Metastatic Lung Carcinoma in the Adrenal Gland (tissue), 1 donor: ENCODE measurements around a stretch of chr13.

GRCh38 chr13:39047950-39048766, 9.9 kb downstream of the NHLRC3 start:
- PRO-cap, result no peak

DNA sequence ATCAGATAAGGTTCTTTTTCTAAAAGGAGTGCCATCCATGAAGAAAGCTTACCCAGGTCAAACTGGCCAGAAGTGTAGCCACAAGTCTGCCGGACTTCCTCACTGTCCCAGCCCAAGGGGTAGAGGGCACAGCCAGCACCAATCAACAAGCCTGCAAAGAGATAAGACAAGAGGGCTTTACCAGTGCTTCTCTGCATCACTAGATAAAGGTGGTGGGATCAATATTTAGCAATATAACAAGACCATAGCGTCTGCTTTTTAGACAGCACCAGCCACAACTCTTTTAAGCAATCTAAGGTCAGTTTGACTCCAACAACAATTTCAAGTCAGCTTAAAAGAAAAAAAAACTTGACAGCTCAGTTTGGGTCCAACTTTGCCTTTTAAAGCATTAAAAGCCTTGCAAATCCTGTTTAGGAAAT, 224.6 kb downstream of the LHFPL6 start:
- PRO-cap, result no peak

GRCh38 chr13:39414853-39415408, 188.1 kb downstream of the LHFPL6 start:
- PRO-cap, result no peak

DNA sequence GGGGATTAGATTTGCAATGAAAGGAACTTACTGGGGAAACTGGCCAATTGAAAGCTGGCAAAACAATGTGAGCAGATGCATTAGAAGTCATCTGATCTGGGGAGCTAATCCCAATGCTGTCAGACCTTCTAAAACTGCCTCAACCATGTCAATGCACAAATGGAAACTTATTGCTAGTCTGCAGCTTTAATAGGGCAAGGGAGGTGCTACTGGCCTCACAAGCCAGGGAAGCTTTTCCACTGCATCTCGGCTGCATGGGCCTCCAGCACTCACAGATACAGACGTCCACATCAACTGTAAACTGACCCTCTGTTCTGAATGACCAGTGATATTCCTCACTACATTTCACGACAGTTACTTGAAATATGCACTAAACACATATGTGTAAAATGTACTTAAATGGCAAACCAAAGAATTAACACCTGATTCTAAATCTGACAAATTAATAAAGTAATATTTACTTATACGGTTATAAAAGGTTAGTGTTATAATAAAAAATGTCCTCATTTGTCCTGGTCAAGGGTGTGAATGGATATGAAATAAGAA, 154.0 kb downstream of the LHFPL6 start:
- PRO-cap, result no peak

- PRO-cap, result no peak
Observed at GRCh38 chr13:39600677-39601423, 2.1 kb downstream of the LHFPL6 start.

- PRO-cap, result no peak
Observed at GRCh38 chr13:39892665-39893285, 237.3 kb downstream of the COG6 start.

DNA sequence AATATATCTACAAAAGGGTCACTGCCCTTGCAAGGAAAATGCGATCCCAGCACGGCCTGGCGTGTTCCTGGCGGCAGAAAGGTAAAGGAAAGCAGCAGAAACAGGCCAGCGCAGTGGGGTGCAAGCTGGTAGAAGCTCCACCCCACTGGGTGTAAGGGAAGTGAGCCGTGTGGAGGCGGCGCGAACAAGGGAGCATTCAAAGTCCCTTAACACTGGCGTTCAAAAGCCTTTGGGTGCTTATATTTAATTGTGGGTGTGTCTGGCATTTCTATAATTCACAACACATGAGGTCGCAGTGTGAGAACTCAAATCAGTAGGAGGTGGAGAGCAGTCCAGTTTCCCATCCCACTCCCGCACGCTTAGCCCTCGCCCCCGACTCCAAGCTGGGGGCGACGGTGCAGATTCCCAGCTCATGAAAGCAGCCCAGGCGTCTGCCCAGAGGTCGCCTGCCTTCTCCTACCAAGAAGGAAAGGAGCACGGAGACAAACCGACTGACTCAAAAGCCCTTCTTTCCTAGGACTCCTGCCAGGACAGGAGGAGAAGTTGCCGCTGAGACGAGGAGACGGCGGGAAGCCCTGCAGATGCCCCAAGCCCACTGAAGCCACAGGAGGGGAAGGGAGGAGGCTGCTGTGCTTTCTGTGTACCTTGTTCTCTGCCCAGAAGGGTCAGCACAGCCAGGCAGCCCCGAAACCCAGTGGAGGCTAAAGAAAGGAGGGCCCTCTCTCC, 478.3 kb downstream of the FOXO1 start:
- PRO-cap, result no peak

DNA sequence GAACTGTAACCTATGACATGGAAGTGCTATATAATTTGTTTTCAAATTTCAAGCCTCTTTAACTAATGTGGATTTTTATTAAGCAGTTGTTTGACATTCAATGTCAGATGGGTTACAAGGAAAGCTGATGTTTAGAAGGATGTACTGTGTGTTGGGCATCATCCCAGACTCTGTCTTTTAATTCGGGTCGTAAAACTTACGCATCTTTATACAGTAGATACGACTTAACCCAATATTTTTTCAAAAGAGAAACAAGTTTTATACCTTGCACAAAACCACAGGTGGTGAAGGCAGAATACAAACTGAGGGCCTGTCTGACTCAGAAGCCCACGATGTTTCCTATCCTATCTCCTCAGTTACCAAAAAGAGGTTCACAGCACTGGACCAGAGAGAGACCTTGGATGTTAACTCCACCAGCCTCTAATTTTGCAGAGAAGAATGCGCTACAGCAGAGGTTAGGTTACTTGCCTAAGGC, 477.1 kb downstream of the FOXO1 start:
- PRO-cap, result no peak

DNA sequence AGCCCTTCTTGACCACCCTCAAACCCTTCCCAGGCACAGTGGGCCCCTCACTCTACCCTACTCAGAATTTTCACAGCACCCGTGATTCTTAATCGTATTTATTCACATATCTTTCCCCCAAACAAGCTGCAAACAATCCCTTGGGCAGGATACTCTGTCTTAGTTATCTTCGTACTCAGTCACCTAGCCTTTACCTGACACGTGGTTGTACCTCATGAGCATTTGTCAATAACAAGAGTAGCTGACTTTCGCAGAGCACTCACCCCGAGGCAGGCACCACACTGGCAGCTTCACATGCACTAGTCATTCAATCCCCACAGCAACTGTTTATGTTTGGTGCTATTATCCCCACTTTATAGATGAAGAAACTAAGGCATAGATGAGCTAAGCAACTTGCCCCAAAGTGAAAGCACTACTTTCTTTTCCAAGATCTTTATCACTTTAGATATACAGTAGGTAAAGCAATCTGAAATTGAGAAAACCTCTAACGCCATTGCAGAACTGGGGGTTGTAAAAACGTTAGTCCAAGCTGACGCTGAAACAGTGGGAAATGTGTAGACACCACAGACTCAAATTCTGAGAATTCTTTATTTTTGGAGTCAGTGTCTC, 446.2 kb downstream of the FOXO1 start:
- PRO-cap, result no peak

- PRO-cap, result no peak
Observed at GRCh38 chr13:40315266-40315770, 351.1 kb downstream of the FOXO1 start.

- PRO-cap, result no peak
Observed at GRCh38 chr13:40343402-40344011, 322.9 kb downstream of the FOXO1 start.

GRCh38 chr13:40479139-40480161, 187.0 kb downstream of the FOXO1 start:
- PRO-cap, result no peak

GRCh38 chr13:40494439-40494780, 172.0 kb downstream of the FOXO1 start:
- PRO-cap, result no peak

GRCh38 chr13:40552944-40553529, 113.4 kb downstream of the FOXO1 start:
- PRO-cap, result no peak

DNA sequence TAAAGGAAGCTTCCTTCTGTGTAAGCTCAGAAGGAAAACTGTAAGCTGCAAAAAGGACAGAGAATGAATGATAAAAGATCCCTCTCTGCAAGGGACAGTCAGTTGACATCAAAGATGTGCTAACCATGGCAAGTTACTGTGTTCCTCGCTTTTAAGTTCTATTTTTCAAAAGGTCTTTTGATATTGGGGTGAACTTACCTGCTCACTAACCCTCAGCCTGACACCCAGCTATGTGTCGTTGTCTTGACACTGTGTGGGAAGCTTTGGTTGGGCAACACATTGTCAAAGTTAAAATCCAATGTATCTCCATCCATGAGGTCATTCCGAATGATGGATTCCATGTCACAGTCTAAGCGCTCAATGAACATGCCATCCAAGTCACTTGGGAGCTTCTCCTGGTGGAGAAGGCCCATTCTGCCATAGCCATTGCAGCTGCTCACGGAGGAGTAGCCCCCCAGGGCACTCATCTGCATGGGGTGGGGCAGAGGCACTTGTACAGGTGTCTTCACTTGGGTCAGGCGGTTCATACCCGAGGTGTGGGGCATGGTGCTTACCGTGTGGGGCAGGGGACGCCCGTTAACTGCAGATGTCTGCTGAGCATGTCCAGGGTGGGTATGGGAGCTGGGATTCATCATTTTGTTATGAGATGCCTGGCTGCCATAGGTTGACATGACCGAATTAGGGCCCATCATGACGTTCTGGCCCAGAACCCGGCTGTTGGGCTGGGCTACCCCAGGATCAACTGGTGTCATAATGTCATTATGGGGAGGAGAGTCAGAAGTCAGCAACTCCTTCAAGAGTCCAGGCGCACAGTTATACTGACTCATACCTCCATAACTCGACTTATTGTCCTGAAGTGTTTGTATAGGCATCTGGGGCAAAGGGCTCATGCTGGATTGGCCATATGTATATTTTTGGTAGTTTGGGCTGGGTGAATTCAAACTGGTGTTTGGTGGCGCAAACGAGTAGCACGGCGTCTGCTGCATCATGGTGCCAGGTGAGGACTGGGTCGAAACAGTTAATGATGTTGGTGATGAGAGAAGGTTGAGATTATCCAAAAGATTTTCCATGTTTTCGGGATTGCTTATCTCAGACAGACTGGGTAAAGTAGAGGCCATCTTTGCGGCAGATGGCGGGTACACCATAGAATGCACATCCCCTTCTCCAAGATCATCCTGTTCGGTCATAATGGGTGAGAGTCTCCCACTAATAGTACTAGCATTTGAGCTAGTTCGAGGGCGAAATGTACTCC, 106.7 kb downstream of the FOXO1 start:
- PRO-cap, result no peak

- PRO-cap, result no peak
Observed at GRCh38 chr13:40599299-40599687, 67.1 kb downstream of the FOXO1 start.

DNA sequence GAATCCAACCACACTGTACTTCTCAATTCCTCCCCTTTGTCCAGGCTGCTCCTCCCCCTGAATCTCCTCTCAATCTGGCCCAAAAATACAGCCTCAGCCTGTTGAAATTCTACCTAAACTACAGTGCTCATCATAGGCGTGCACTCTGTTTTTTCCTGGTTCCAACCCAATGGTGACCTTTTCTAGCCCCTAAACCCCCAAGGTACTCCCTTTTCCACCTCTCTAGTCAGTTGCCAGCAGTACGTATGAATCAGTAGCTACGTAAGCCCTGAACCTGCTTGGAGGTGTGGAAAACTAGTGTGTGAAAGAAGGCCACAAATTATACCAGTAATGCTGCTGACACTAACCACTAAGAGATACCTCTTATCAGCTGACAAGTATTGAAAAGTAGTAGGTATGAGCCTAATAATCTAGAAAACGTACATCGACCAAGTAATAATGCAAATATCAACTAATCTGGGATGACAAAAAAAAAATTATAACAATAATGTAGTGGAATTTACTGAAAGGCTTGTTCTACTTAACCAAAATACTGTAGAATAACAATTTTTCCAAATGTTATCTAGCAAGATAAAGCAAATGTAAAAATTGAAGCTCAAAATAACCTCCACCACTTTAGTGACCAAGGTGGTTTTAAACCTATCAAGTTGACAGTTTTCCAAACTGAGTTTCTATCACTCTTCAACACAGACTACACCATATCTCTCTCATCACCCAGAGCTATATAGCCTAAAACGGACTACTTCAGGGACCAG, 60.7 kb downstream of the FOXO1 start:
- PRO-cap, result no peak

DNA sequence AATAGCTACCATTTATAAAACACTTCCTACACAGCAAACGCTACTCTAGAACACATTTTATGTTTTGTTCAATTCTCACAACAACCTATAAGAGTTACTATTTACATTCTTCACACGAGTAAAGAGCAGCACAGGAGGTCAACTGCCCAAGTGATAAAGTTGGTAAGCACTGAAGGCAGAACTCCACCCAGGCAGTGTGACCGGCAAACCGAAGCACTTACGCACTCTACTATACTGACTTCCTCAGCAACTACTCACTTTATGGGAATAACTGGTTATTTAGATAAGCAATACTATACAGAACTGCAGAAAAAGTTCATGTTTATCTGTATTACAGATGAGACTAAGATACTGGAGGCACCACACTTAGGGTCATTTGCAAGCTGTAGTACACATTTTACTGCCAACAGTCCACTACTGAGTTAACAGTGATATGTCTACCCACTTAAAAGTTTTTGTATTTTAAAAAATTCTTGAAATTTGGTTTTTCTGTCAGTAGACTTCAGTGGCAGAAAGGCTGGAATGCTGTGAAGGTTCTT, 28.8 kb downstream of the FOXO1 start:
- PRO-cap, result no peak

GRCh38 chr13:40644750-40645659, 21.4 kb downstream of the FOXO1 start:
- PRO-cap, result unidirectional peak, minus-strand start at chr13:40645412

GRCh38 chr13:40659942-40660811, 6.3 kb downstream of the FOXO1 start:
- PRO-cap, result no peak